ENCODE measurements around the genes TSSK2, C22orf39 and UFD1.

- PRO-cap: no peak
Observed at GRCh38 chr22:18094988-18095734, 15.4 kb upstream of the TUBA8 start.

- PRO-cap: no peak
Observed at GRCh38 chr22:18113614-18113867, 2.9 kb downstream of the TUBA8 start.

DNA sequence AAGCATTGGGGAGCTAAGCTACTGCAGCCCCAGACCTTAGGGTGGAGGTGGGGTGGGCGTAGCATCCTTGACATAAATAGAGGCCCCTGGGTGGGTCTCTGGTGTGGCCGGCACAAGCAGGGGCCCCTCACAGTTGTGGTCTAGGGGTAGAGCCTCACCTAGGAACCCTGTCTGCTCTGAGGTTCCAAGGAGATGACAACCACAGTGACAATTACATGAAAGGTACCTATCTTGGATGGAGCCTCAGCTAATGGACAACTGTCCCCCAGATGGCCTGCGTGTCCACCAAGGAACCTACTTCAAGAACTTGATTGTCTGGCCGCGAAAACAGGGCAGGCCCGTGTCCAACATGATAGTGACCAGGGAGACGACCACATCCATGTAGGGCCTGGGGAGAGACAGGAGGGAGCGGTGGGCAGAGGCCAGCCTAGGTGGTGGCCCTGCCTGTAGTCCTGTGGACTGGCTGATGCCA is 8.0 kb downstream of the TMEM191B start:
- PRO-cap: no peak

DNA sequence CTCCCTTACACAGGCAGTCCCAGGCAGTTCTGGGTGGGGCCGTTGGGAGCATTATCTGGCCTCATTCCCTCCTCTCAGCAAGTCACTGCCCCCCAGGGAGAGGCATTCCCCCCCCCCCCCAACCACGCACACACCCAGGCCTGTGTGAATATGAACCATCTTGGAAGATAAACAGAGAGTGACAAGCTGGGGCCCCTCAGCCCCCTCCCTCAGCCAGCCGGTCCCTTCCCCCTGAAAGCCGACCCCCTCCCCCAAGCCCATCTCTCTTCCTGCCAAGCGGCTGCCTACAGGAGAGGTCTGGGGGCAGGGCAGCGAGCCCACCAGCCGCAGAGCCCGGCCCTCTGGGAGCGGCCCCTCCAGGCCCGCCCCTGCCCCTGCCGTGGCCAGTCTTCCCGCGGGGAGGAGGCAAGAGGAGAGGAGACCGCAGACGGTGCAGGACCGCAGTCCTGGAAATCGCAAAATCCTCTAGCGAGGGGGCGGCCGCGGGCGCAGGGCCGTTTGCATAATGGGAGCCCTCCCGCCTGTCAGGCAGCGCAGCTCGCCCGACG is 34.8 kb downstream of the RIMBP3 start:
- PRO-cap: no peak

- PRO-cap: no peak
Observed at GRCh38 chr22:18994514-18995372, 58.6 kb upstream of the PRODH start.

DNA sequence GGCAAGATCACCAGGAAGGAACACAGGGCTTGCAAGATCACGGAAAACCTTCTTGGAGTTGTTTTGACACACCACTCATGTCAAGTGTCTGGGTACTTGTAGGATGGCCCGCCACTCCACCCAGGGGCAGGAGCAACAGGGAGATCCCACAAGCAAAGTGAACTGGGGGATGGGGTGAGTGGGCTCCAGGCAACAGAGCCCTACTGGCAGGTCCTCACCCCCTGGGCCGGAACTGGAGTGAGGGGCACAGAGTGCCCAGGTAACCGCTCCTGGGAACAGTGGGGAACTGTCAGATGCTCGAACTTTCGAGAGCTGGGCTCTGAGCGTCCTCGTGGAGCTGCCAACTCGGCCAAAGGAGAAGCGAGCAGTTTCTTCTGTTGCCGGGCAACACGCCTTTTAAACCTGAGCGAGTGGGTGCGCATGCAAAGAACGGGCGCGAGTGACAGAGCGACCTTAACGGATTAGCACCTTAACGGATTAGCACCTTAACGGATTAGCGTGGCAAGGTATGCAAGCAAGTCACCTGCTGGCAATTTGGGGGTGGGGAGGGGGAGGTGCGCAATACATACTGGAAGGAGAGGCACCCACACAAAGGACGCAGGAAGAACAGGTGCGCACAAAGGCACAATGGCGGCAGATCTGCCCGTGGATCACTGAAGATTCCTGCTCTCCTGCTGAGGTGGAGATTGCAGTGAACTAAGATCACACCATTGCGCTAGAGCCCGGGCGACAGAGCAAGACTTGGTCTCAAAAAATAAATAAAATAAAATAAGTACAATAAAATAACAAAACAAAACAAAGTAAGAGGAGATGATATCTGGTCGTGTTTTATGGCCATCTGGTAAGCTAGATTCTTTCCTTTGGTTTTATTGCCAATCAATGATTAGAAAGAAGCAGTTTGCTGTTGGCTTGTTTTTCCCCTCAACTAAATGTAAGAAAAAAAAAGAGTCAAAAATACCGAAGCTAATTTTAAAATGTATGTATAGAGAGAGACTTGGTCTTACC is 61.9 kb upstream of the PRODH start:
- PRO-cap: no peak

DNA sequence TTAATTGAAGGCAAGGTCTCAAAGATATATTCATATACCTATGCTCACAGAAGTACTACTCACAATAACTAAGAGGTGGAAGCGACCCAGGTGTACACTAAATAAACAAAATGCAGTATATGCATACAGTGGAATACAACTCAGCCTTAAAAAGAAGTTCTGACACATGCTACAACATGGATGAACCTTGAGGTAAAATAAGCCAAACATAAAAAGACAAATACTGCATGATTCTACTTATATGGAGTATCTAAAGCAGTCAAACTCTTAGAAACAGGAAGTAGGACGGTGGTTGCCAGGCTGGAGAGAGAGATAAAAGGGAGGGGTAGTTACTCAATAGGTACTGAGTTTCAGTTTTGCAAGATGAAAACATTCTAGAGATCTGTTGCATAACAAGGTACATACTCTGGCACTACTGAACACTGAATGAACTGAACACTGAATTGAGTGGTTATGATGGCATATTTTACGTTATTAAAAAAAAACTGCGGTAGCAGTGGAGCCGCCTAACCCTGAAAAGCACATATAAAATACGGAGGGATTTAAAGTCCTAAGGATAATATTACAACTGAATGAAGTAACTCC is 12.8 kb downstream of the DGCR2 start:
- PRO-cap: no peak

DNA sequence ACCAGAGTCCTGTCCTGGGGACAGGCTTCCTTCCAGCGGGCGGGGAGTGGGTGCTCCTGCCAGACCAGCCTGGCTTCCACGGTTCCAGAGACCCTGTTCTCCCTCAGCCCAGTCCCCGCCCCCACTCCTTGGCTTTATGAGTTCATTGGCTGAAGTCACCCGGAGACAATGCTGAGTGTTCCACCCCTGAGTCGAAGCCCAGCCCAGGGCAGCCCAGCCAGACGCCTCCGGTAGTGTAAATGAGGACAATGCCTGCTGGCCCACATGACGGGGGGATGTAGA is at the start of gene TSSK2:
TSSK2 (plus strand) TSS at position 220 of the 282 bp plus-strand sequence.
- PRO-cap: no peak

DNA sequence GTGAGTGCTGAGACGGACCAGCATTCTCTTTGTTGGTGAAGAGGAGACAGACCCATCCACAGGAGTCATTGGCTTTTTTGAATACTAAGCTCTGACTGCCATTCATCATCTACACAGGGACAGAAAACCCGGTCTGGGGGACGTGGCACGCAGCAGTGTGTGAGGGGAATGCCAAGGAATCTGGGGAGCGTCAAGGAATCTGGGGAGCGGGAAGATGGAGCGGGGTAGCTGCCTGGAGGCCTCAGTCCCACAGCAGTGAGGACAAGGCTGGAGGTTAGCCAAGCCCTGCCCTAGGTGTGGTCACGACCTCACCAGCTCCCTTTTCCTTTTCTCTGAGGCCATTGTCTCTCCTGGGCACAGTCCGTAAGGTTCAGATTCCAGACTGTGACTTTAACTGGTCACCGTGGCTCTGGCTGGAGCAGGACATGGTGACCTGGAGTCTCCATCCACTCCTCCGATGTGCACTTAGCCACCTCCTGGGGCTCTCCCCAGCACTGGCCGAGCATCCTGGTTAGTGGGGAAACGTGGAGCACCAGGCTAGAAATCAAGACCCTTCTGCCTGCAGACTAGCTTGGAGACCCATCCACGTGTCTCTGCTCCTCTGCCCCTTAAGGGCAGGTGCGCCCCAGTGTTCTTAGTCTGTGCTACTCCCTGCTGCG is 5.5 kb downstream of the SLC25A1 start:
- PRO-cap: no peak

GRCh38 chr22:19175285-19176402 is 2.9 kb downstream of the SLC25A1 start:
- PRO-cap: no peak

DNA sequence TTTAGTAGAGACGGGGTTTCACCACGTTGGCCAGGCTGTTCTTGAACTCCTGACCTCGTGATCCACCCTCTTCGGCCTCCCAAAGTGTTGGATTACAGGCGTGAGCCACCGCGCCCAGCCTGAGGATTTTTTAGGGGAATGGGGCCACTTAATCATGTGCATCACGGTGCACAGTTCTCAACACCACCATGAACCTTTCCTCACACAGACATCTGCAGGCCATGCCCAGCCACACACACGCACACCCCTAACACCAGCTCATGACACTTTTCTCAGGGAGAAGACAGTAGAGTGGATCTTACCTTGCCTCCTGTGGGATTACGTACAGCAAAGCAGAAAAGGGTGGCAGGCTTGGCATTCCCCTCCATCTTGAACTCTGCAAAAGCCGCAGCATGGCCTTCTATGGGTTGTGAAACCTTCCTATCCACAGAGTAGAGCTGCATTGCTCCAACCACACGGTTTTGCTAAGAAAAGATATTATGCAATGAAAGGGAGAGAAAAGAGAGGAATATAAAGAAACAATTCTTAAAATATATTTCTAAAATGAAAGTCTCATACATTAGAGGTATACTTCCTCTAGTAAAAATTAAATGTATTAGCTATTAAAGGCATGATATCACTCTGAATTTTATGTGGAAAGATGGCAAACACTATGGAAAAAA is 48.9 kb downstream of the CLTCL1 start:
- PRO-cap: no peak

GRCh38 chr22:19291848-19292037 is 224 bp upstream of the CLTCL1 start:
- PRO-cap: no peak

- PRO-cap: no peak
Observed at GRCh38 chr22:19362747-19362946, 68.9 kb downstream of the HIRA start.

DNA sequence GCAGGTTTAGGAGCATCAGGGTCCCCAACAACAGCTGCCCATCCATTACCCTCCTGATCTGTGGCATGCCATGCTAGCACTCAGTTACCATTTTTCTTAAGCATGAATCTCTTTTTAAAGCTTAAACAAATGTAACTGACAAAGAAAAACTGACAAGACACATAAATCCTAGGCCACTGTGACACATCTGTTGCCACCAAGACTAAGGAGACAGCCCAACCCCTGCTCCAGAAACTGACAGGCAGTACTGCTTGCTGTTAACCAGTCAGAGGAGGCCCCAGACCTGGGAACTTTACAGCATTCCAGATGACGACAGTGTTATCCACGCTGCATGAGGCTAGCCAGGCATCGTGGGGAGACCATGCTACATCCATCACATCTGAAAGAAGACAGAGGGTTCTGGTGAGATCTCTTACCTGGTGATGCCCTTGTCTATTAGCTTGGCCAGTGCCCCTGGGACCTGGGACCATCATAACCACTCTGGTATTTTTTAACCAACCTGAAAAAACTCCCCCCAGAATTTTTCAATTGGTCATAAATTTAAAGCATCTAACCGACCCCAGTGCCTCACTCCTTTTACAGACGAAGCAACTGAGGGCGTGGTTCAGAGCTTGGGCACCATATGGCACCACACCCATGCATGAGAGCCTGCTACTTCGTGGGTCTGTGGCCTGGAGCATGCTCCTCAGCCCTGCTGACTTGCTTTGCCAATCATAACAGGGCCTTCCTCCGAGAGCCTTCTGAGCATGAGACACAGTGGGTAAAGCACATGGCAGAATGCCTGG is 33.6 kb downstream of the HIRA start:
- PRO-cap: no peak

DNA sequence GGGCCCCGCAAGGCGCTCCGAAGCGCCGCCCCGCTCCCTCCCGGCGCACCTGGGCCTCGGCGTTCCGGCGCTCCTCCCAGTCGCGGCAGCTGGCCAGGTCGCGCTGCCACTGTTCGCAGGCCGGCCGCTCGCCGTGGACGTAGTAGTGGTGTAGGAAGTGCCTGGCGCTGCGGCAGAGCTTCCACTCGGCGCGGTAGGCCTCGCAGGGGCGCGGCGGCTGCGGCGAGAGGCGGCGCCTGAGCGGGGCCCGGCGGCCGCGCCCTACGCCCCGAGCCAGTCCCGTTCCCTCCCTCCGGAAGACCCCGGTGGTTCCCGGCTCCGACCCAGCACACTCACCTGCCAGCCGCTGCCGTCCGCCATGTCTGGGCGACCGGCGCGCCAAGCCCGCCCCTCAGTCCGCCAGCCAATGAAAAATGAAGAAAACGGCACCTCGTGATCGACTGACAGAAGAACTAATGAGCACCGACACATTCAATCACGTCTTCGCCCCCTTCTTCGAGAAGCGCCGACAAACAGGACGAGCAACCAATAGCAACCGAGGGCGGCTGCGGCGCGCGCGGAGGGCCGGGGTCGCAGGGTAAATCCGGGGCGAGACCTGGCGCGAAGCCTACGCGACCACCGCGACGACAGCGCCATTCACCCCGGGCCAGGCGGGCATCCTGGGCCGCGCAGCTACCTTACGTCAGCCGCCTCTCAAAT is at the start of gene C22orf39:
C22orf39 (minus strand) TSS at position 383 of the 699 bp plus-strand sequence.
- PRO-cap: bidirectional peak, plus-strand start at position 635 of the sequence, minus-strand start at position 334 of the sequence

DNA sequence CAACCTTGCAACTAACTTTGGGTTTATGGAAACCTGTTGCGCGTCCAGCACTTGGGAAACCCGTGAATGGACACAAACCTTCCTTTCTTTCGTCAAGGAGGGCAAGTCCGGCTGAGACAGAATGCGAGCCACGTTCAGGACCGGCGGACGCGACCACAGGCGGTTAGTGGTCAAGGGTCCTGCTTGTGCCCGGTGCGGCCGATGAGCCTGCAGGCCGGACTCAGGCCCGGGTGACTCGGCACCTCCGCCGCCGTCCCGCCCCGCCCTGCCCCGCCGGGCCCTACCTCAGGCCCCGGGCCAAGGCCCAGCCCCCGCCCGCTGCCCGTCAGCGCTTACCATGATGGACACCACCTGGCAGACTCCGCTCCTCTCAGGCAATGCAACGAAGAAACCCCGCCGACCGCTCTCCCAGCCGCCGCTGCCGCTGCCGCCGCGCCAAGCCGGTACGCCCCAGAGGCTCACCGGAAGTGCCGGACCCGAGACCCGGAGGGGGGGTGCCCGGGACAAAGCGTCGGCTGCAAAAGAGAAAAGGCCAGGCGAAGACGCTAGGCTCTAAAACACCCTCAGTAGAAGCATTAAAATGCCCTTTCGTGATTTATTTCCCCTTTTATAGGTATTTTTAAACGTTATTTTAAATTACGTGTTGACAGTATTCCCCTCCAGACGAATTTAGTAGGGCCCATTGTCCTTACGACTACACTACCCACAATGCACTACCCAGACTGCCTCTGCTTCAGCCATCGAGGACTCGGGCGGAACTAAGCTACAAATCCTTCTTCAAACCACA is at the start of gene UFD1:
UFD1 (minus strand) TSS at position 447 of the 787 bp plus-strand sequence.
- PRO-cap: bidirectional peak, plus-strand start at position 488 of the sequence, minus-strand start at position 363 of the sequence

DNA sequence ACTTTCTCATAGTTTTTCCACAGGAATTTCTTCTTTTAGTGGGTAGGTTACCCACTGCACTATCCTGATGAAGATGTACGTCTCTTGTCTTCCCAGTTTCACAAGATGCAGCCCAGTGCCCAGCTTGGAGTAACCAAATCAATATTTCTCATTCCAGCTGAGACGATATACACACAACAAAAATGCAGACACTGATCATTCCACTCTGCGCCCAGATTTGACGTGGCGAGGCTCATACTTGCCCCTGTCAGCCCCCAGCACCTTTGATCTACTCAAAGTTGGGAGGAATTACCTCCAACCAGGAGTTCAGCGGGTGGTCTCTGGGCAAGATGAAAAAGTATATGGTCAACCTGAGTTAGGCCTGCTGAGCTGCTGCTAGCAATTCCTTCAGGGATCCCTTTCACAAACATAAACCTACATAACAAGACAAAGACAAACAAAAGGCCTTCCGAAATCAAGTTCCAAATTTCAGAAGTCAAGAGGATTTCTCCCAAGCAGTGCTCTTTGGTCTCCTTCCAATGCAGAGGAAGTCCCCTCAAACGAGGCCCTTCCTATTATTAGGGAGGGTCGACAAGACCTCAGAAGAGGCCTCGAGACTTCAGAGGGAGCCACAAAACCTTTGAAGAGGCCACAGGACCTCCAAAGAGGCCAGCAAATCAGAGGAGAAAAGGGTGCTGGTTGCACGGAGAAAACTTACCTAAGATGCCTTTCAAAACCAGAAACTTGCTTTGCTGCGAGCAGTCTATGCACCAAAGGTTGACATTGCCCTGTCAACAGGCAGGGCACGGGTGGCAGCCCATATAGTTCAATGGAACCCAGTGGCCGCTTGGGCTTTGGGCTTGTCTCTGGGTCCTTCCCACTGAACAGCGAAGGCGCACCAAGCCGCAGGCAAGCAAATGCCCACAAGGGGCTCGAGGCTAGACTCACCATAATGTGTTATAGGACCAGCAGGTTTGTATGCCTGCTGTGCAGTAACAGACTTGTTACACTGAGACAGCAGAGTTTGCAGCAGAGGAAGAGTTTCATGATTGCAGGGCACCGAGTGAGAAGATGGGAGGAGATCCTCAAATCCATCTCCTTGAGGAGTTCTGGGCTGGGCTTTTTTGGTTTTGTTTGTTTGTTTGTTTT is 20.7 kb downstream of the CLDN5 start:
- PRO-cap: no peak

GRCh38 chr22:19619317-19619851 is 94.9 kb upstream of the SEPTIN5 start:
- PRO-cap: no peak

DNA sequence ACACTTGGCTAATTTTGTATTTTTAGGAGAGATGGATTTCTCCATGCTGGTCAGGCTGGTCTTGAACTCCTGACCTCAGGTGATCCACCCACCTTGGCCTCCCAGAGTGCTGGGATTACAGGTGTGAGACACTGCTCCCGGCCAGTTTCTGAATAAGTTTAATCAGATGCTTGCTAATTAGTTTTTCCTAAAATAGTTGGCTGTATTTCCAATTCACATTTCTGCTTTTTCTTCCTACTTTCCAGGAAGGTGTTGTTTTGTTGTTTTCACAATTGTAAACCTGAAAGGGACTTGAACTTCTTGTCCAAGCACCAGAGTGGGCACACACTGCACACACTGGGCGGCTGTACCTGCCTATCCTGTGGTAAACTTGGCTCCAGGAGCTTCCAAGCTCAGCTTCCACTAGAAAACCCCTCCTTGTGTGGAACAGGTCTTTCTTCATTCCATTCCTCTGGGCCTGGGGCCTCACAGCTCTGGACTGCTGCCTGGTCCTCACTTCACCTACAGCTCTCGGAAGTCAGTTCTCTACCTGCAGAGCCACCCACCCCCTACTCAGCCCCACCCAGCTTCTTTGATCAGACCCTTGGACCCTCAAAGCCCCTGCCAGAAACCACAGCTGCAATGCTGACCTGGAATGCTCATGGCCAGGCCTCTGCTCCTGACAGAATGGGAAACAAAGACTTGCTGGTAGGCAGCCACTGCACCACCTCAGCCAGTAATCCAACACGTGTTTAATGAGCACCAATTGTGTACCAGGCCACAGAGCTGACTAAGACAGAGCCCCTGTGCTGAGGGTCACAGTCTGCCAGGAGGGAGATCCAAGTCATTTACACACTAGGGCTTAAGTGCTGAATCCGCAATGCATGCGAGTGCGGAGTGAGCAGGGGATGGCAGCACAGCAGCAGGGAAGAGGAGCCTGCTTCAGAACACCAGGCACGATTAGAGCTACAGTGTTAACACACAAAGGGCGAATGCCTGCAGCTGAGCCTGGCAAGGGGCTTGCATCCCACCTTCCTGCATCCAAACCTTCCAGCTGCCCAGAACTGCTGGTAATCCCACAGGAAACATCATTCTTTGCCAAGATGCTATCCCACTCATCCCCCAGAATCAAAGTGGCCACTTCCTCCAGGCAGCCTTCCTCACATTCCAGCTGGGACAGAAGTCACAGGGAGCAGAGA is 4.8 kb downstream of the GNB1L start:
- PRO-cap: no peak

DNA sequence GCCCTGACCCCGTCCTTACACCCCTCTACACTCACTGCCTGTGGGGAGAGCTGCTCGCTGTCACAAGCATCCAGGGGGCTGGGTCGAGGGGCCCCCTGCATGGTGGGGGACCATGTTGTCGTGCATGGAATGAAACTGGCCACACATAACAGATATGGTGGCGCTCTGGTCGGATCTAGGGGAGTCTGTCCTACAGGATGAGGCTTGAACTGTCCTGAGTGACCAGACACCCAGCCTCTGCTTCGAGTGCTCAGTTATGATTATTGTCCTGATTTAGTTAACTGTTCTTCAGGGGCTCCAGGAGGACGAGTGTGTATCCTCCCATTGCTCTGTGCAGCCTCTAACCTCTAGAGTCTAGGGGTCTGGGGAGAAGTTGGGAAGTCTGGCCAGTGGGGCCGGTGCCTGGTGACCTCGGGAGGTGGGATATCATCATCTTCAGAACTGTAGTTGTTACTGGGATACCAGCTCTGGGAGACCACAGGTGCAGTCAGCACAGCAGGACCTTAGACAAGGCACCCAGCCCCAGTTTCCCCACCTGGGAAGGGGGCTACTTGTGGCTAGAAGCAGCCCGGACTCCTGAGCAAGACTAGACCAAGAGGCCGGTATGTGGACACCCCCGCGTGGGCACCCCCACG is 481 bp upstream of the COMT start:
- PRO-cap: no peak

All from SP-49 (cell line).